HT-29 (cell line): ENCODE measurements around the gene PSME3.

DNA sequence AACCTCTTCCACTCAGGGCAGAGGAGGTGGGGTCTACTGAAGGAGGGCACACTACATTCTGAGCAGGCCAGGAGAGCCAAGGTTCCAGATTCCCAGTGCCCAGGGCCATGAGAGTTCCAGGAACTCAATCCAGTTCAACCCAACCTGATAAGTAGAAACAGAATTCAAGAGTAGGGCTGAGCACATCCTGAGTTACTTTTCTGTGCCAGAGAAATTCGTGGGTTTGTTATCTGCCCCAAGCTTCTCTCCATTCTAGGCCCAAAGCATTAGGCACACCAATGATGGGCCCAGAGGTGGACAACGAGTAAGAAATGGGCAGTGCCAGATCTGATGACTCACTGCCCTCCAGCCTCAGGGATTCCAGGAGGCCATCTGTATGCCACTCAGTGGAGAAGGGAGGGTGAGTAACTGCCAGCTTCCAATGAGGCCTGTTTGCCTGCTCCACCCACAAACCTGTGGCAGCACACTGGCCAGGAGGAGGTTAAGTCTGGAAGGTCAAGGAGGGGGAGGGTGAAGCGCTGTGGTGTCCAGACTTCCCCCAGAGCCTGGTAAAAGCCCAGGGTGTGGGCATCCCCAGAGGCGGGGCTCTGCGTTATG is 8.3 kb downstream of the TUBG2 start:
- RAMPAGE, long total RNA, result no peak

DNA sequence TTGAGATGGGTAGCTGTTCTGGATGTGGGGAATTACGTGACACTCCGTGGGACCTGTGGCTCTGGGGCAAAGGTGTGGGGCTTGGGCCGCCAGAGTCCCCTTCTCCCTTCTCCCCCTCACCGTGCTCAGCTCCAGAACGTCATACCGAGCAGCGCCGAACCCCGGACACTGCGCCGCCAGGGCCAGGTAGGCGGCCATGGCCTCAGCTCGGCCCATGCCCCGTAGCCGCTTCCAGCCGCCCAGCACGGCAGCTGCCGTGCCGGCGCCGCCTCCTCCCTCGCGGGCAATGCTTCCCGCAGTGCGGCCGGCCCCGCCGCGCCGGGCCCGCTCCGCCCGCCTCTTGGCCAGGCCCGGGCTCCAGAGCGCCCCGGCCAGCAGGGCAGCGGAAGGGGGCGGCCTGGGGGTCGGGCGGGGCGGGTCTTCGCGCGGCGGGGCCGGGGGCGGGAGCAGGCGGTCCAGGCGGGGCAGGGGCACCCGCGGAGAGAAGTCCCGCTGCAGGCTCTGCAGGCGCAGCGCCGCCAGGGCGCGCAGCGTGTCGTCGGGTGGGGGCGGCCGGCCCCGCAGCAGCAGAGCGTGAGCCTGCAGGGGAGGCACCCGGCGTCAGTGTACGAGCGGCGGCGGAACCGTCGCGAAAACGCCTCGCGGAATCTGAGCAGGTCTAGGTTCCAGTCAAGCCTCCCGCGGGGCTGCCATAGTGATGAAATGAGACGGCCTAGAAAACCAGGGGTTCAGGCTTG is 6.8 kb downstream of the PLEKHH3 start:
- RAMPAGE, long total RNA, result no peak

- RAMPAGE, long total RNA, result no peak
Observed at GRCh38 chr17:42762747-42763717, 2.0 kb downstream of the RAMP2 start.

- RAMPAGE, long total RNA, result no peak
Observed at GRCh38 chr17:42783875-42784392, 3.5 kb downstream of the WNK4 start.

DNA sequence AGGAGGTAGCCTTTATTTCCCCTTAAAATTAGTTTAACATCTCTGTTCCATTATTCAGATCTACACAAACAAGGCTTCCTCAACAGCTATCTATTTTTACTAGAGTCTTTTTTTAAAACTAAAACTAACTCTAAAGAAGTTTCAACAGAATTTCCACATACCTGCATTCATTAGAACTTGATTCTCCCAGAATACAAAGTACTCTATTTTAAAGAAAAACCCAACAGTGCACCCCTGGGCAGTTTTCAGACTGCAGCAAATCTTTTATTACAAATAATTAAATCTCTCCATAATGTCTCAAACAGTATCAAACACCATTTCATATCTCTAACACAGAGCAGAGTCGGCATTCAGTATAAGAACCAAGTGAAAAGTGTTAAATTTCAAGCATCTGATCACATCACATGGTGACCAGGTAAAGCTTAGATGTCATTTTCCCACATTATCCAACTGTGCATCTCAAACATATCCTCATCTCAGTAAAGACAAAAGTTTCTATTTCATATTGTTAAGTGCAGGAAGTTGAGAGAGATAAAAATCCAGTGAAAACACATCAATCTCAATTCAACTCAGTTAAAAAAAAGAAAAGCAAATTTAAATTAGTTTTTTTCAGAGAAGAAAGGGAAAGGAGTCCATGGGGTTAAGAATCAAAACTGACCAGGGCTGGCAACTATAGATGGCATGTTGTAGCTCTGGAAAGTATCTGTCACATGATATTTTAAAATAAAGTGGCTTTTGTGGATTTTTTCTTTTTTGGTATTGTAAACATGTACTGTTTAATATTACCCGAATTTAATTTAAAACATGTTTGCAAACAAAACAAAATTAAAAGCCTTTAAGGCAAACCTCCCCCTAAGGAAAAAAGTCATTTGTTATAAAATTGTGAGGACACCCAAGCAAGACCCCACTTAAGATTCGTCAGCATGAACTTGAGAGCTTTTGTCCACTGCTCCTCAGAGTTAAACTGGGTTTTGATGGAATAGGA is 11.5 kb downstream of the CNTD1 start:
- RAMPAGE, long total RNA, result no peak

- RAMPAGE, long total RNA, result no peak
Observed at GRCh38 chr17:42832607-42833701, at the start of gene PSME3. Gene PSME3 (plus strand): TSS chr17:42833397.

DNA sequence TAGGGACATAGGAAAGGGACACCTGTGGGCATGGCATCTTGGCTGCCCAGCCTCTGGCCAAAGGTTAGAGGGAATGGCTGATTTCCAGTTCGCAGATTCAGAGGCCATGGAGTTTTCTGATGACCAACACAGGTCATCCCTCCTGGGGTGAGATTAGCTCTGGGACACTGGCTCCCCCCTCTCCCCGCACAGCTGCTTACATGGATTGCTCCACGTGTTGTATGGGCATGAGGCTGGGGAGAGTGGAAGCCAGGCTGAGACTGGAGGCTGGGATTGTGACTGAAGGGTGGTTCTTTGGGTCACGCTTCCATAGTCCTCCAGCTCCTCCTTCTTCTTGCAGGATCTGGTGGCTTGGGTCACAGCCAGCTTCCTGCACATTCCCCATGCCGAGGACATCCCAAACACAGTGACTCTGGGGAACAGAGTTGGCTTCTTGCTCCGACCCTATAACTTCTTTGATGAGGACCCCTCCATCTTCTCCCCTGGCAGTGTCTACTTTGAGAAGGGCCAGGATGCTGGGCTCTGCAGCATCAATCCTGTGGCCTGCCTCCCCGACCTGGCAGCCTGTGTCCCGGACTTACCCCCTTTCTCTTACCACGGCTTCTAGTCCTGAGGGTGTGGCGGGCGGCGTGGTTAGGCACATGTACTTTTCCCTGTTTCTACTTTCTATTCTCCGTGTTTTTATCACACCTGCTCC is 1.1 kb upstream of the AOC3 start:
- RAMPAGE, long total RNA, result no peak

- RAMPAGE, long total RNA, result no peak
Observed at GRCh38 chr17:42879587-42880037, 21.0 kb upstream of the G6PC1 start.

- RAMPAGE, long total RNA, result no peak
Observed at GRCh38 chr17:42979381-42979751, 514 bp downstream of the PTGES3L start.

- RAMPAGE, long total RNA, result no peak
Observed at GRCh38 chr17:42999081-42999478, 861 bp downstream of the RPL27 start.

GRCh38 chr17:43013244-43014405 is 7.0 kb downstream of the IFI35 start:
- RAMPAGE, long total RNA, result no peak

DNA sequence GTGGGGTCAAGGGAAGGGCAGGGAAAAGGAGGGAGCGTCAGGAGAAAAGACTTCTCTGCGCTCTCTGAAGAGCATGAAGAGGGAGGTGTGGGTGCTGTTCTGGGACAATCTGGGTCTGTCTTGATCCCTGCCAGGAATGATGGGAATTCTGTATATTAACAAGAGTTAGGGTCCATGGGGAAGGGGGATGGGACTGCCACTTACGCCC is 2.6 kb downstream of the VAT1 start:
- RAMPAGE, long total RNA, result no peak

DNA sequence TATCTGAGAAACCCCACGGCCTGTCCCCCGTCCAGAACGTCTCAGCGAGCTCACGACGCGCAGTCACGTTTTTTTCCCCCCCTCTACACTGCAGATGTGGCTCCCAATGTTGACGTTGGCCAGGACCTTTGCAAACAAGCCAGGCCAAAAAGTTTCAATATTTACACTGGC is 1.3 kb upstream of the NBR1 start:
- RAMPAGE, long total RNA, result no peak

DNA sequence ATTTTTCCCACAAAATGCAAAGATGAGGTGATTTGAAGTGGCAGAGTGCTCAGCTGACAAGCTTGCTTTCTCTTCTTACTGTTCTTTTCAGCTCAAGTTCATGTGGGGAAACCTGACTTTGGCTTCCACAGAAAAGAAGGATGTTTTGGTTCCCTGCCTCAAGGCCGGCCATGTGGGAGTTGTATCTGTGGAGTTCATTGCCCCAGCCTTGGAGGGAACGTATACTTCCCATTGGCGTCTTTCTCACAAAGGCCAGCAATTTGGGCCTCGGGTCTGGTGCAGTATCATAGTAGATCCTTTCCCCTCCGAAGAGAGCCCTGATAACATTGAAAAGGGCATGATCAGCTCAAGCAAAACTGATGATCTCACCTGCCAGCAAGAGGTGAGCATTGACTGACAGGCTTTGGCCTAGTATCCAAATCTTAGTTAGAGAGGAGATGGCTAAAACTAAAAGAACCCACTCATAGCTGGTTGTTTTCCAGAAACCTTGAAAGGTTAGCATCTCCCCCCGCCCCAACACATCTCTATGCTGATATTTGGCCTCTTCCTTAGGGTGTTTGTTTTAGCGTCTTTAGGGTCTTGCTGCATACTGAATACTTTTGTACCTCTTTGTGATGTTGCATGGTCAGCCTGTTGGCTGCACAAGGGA is 18.3 kb upstream of the TMEM106A start:
- RAMPAGE, long total RNA, result no peak

DNA sequence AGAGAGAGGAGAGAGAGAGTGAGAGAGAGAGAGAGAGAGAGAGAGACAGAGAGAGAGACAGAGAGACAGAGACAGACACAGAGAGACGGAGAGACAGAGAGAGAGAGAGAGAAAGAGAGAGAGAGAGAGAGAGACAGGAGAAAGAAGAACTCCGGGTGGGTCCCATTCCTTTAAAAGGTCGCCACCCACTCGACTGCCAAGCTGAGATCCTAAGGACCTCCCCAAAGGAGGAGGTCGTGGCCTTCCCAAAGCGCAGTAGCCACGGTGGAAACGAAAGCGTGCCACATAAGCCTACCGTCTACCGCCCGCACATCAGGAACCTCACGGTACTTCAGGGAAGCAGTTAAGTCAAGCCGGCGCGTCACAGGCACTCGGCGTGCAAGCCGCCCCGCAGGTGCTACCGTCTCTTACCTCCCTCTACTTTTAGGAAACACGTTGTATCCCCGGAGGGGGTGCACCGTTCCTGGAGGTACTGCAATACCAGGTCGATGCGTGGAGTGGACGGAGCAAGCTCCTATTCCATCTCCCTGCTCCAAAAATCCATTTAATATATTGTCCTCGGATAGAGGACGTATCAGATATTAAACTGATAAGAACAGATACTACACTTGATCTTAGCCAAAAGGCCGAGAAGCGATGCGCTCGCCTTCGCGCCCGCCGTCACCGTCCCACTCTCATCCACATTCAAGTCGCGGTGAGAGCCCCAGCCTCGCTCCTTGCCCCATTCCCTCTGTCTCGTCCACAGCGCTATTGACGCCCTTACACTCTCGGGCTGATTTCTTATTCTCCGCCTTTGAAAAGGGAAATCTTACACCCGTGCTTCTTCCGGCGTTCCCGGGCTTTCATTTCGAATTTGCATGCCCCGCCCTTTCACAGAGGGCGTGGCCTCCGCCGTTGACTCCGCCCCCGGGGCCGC is 23.2 kb upstream of the CCDC200 start:
- RAMPAGE, long total RNA, result no peak

GRCh38 chr17:43272544-43273118 is 44.2 kb upstream of the CCDC200 start:
- RAMPAGE, long total RNA, result no peak

GRCh38 chr17:43409619-43410094 is 10.9 kb downstream of the ARL4D start:
- RAMPAGE, long total RNA, result no peak

- RAMPAGE, long total RNA, result no peak
Observed at GRCh38 chr17:43417480-43417905, 18.7 kb downstream of the ARL4D start.

- RAMPAGE, long total RNA, result no peak
Observed at GRCh38 chr17:43418727-43419655, 20.2 kb downstream of the ARL4D start.

DNA sequence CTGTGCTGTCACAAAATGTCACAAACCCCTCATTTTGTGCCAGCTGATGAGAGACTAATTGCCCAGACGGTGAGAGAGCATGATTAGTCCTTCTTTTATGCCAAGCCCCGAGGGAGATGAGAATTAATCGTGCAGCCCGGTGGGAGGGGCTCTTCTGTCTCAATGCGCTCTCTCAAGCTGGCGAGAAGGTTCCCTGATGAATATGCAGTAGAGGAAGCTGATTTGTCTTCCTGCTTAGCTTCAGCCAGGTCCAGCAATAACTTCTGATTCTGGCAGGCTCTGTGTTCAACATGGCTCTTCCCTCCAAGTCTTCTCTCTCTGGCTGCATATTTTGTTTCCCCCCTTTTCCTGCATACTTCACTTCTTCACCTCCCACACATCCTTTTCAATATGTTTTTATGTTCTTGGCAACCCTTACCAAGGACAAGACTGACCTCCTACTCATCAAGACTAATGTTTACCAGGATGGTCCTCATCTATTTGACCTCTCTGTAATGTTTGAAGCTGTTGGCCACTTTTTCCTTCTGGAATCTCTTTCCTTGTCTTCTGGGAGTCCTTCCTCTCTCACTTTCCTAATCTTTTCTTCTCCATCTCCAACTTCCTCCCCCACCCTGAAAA is 33.0 kb downstream of the ARL4D start:
- RAMPAGE, long total RNA, result no peak